SK-MEL-5 (cell line): ENCODE data around the genes OMD and ZNF484.

DNA sequence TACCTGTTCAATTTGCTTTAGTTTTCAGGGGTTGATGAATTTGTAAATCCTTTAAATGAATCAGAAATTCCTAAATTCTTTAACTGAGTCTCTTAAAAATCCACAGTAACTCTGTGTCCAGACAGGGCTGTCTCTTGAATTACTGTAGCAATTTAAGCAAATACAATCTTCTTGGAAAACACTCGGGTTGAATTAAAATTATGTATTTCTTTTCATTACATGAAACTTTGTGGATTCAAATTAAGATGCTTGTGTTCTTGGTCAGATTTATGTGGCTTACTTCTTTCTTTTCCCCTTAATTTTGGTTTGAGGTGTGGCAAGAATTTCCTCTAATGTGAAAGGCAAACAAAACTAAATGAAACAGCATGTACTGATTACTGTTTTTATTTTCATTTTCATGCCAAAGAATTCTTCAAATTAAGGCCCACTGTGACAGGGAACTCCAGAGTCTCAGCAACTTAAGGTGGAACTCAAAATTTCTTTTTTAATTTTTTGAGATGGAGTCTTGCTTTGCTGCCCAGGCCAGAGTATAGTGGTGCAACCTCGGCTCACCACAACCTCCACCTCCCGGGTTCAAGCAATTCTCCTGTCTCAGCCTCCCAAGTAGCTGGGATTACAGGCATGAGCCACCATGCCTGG is at the start of gene OMD:
Gene OMD (minus strand): TSS at position 273 of the 639 bp plus-strand sequence.
RAMPAGE:
- cytosol, long total RNA, result no peak
- long total RNA, result no peak
- nucleus, long total RNA, result no peak

DNA sequence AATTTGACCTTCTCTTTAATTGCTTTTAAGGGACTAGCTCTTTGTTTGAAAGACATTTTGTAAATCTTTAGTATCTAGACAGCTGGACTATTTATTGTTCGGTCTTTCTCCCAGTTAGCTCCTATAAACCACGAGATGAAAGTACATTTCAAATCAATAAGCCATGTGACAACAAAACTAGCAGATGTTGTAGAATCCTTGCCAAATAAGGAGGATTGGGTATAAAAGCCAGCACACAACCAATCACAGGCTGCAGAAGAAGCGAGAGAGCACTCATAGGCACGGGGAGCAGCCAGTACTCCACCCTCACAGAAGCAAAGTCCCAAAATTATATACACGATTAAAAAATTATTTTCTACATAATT is 8.1 kb upstream of the OMD start:
RAMPAGE:
- cytosol, long total RNA, result no peak
- long total RNA, result no peak
- nucleus, long total RNA, result no peak

DNA sequence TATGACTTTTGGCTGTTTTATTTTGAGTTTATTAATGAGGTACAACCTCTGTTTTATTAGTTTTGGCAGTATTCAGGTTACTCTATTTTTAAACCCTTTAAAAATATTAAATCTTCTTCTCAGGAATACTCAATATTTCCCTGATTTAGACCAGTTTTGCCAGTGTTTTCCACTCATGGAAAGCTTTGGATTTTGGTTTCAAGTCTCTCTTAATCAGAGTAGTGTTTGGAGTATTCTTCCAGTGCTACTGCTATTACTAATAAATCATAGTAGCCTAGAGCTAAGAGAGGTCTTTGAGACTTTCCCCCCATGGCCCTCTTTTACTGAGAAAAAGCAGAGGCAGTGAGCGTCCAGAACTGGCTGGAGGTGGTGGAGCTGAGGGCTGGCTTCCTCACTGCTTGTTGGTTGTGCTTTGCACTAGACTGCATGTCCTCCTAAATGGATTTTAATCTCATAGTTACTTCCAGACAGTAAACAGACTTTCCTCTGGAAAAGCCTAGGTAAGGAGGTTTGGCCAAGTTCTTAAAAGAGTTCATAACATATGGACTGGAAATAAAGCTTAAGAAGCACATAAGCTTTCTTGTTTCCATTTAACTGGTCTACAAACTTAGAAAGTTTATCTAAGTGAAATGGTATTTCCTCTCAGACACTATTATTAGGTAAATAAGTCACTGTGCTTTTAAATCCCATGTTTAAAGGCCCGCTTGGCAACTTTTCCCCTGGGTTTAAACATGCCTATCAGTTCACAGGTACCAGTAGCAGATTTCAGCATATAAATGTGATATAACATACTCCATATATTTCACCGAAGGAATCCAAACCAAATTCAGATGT is 55.6 kb downstream of the ECM2 start:
RAMPAGE:
- cytosol, long total RNA, result no peak
- long total RNA, result no peak
- nucleus, long total RNA, result no peak

DNA sequence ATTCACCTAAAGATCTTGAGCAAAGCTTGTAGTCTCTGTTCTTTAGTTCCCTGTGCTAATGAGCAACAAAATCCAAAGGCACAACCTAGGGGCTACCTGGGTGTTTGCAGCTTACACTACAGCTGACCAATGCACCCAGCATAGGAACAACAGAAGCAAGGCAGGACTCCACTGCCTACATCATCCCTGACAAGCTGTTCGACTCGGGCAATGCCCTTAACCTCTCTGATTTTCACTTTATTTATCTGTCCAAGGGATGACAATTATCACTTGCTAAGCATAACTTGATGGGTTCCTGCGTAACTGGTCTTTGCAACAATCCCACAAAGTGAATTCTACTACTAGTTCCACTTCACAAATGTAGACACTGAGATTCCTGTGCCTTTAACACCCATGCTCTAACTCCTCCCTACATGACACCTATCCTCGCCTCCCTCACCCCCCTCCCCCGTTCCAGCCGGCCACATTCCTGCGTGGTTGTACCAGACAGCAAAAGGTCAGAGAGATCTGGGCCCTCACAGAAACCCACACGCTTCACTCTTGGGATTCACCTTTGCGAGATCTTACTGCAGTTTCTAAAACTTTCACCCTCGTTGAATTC is 1.1 kb downstream of the IPPK start:
RAMPAGE:
- cytosol, long total RNA, result no peak
- long total RNA, result no peak
- nucleus, long total RNA, result no peak

GRCh38 chr9:92728873-92729945 is 35.4 kb downstream of the BICD2 start:
RAMPAGE:
- cytosol, long total RNA, result no peak
- long total RNA, result no peak
- nucleus, long total RNA, result no peak

RAMPAGE:
- cytosol, long total RNA, result no peak
- long total RNA, result start-site peak on the minus strand at chr9:92878016-92878042, 64 and 69 reads in 2 replicates
- nucleus, long total RNA, result no peak
These were observed at the start of gene ZNF484 for GRCh38 chr9:92877450-92878320. TSS of gene ZNF484 (minus strand) at chr9:92878038.

DNA sequence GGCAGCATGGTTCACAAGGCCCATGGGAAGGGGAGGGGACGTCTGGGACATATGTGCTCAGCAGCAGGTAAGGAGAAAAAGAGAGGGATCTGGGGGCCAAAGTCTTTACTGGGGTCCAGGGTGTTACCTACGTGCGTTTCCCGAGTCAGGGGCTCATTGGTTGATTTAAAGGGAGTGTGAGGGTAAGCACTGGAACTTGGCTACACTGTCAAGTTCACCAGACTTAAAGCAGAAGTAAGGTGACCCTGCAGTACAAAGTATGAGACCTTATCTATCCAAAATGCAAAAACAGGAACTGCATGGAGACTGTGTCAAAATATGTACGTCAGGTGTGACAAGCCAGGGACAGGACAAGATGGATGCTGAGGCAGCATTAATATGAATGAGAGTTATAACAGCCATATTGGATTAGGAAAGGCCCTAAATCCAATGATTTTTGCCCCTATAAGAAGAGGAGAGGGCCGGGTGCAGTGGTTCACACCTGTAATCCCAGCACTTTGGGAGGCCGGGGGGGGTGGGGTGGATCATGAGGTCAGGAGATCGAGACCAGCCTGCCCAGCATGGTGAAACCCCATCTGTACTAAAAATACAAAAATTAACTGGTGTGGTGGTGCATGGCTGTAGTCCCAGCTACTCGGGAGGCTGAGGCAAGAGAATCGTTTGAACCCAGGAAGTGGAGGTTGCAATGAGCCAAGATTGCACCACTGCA is 15.3 kb upstream of the SUSD3 start:
RAMPAGE:
- cytosol, long total RNA, result no peak
- long total RNA, result no peak
- nucleus, long total RNA, result no peak

DNA sequence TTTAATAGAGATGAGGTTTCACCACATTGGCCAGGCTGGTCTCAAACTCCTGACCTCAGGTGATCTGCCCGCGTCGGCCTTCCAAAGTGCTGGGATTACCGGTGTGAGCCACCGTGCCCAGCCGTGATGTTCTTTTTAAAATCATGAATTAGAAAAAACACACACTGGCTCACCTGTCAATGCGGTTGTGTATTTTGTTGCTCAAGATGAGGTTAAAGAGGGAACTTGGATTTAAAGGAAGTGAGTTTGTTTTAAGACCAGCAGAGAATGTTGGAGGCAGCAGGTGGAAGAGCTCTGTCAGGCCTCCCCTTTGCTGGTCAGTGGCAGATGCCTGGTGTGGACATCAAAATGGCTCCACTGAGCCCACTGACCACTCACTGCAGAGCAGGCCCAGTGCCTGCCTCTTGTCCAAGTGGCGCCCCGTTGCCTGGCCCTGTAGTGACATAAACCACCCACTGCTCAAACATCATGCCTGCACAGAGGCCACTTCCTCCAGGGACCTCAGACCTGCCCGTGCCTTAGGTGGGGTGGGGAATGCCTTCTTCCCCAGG is 39.0 kb downstream of the WNK2 start:
RAMPAGE:
- cytosol, long total RNA, result no peak
- long total RNA, result no peak
- nucleus, long total RNA, result no peak

DNA sequence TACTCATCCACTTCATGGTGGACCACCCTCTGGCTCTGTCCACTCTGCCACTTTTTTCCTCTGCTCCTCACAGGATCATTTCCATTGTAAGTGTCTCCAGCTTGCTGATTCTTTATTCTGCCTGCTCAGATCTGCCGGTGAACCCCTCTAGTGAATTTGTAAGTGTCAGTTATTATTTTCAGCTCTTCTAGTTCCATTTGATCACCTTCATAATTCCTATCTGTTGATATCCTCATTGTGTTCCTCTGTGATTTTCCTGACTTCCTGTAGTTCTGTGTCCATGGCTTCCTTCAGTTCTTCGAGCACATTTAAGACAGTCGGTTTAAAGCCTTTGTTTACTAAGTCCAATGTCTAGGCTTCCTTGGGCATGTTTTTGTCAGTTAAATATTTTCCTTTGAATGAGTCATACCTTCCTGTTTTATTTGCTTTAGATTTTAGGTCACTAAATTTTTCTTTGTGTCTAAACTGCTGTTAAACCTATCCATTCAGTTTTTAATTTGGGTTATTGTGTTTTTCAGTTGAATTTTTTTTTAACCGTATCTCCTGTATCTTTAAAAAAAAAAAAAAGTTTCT is 129.0 kb downstream of the WNK2 start:
RAMPAGE:
- cytosol, long total RNA, result no peak
- long total RNA, result no peak
- nucleus, long total RNA, result no peak

RAMPAGE:
- cytosol, long total RNA, result no peak
- long total RNA, result no peak
- nucleus, long total RNA, result no peak
These were observed 632 bp upstream of the PHF2 start for GRCh38 chr9:93575673-93576230.

DNA sequence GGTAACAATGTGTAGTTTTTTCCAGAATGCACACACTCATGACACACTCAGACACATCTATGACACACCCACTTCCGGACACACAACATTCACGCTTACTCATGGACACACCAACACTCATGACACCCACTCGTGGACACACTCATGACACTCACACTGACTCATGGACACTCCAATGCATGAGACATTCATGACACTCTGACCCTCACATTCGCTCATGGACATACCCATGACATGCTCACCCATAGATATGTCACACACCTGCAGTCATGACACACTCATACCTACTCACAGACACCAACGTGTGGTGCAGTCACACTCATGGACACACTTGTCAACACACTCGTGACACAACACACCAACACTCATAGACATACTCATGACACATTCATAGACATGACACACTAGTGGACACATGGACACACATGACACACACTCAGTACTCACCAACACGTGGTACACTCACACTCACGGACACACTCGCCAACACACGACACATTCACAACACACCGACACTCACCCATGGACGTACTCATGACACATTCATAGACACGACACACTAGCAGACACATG is 73.2 kb downstream of the PHF2 start:
RAMPAGE:
- cytosol, long total RNA, result no peak
- long total RNA, result no peak
- nucleus, long total RNA, result no peak

GRCh38 chr9:94182233-94182898 is 76.7 kb upstream of the ZNF169 start:
RAMPAGE:
- cytosol, long total RNA, result no peak
- long total RNA, result no peak
- nucleus, long total RNA, result no peak

DNA sequence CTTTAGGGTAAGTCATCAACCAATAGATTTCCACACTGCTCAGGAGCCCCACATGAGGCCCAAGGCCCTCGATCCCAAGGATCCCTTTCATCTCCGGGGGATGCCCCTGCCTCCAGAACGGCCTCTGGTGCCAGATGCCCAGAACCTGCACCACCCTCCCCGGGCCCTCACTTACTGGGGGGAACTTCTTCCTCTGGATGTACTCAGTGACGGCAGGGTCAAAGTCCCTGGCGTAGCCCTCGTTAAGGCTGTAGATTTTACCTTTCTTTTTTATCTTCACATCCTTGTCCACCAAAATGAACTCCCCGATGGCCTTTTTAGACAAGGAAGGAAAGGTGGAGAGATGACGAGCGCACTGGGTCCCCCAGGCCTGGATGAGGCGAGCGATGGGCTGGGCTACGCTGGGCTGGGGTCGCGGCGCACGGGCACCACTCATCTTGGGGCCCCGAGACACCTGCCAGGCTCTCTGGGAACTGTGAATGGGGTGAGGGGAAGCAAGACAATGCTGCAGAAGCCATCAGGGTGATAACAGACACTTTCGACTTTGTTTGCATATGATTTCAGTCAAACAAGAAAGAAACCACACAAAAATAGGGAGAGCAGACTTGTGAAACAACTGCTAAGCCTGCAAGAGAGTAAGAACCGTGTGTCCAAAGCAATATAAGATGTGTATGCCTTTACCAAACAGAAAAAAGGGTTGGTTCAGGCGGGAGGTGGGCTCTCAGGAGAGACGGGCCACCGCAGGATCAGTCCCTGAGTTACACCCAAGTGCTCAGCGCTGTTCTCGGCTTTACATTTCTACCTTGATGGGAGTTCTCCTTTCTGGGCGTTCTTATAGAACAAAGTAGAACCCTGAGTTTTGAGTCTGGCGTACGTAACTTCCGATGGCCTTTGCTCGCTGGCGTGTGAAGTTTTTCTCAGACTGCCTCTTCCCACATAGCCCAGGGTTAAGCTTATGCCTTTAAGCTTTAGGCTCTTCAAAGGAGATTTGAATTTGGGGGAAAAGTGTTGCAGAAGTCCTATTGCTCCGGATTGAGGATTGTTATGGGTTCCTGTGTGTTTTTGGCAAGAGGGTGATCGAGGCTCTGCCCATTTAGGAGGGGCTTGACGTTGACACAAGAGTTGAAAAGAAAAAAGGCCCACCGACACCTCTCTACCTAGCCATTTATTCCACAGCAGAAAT is 13.4 kb upstream of the FBP2 start:
RAMPAGE:
- cytosol, long total RNA, result no peak
- long total RNA, result no peak
- nucleus, long total RNA, result no peak

DNA sequence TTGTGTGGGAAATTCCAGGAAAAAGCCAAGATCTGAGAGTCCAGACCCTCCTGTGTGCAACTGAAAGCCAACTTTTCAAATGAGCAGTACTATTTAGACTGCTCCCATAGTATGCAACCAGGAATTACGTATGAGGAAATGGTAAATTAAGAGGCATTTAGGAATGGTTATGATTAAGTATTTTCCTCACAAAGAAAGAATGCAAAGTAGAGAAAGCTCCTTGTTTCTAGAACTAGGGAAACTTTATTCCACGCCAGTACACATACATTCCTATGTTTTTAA is 55.9 kb downstream of the AOPEP start:
RAMPAGE:
- cytosol, long total RNA, result no peak
- long total RNA, result no peak
- nucleus, long total RNA, result no peak

DNA sequence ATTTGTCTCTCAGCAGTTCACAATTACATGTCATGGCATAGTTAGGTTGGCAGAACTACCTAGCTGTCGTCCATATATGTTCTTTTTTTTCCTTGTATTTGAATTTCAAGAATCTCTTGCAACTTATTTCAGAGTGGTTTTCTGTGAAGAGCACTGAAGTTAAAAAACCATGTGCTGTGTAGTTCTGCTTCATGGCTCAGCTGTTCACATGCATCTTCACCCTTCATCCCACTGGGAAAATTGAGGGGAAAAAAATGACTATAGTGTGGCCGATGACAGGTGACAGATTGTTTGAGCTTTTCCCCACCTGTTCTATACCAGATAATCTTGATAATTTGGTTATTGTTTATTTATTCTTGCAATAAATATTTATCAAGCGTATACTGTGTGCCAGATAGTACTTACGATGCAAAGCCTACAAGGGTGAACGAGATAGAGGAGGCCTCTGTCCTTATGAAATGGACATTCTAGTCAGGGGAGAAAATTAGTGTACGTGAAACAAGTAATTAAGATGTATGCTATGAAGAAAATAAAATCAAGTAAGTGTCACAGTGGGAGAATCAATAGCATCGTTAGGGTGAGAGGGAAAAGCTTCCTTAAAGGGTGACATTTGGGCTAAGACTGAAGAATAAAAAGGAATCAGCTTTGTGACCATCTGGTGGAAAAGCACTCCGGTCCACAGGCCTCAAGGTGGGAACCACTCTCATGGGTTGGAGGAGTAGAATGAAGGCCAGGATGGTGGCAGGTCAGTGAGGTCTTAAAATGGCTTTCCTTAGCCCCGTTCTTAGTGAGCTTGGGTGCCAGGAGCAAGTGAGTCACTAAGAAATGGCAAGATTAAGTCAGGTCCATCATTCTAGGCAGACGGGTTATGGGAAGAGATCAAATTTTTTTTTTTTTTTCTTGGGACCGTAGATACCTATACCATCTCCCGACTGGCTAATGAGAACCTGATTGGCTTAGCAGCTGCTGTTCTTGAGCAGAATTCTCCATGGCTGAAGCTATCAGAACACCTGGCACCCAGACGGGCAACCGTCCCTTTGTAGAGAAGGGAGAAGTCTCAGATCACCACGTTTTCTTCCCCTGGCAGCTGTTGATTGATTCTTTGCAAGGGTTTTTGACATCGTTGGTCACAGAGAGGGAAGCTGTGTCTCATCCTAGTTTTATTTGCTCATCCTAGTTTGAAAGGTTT is 78.2 kb downstream of the AOPEP start:
RAMPAGE:
- cytosol, long total RNA, result no peak
- long total RNA, result no peak
- nucleus, long total RNA, result no peak

DNA sequence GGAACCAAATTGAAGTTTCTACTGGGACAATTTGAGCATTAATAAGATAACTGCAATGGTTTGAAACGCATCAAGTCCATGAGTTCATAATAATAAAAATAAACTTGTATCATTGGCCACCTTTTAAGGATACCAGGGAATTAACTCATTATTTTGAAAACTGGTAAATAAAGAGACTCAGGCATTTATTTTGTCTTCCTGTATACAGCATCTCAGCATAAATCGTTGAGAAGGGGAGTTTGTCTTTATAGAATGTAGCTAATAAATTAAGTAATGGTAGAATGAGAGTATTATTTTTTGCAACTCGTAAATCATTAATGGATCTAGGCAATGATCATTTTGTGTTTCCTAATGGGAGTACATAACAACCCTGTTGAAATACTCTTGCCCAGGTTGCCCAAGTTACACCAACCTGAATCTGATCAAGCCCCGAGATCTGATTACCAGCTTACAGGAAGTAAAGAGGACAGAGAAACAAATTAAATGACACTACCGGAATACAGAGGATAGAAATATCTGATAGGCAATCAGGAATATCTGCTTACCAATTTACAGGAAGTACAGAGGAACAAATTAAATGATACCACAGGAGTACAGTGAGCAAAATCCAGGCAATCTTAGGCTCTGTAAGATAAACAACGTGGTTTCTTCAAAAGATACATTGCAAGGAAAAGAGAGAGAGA is 107.3 kb downstream of the AOPEP start:
RAMPAGE:
- cytosol, long total RNA, result no peak
- long total RNA, result no peak
- nucleus, long total RNA, result no peak

GRCh38 chr9:94870812-94871518 is 144.5 kb downstream of the AOPEP start:
RAMPAGE:
- cytosol, long total RNA, result no peak
- long total RNA, result no peak
- nucleus, long total RNA, result no peak

DNA sequence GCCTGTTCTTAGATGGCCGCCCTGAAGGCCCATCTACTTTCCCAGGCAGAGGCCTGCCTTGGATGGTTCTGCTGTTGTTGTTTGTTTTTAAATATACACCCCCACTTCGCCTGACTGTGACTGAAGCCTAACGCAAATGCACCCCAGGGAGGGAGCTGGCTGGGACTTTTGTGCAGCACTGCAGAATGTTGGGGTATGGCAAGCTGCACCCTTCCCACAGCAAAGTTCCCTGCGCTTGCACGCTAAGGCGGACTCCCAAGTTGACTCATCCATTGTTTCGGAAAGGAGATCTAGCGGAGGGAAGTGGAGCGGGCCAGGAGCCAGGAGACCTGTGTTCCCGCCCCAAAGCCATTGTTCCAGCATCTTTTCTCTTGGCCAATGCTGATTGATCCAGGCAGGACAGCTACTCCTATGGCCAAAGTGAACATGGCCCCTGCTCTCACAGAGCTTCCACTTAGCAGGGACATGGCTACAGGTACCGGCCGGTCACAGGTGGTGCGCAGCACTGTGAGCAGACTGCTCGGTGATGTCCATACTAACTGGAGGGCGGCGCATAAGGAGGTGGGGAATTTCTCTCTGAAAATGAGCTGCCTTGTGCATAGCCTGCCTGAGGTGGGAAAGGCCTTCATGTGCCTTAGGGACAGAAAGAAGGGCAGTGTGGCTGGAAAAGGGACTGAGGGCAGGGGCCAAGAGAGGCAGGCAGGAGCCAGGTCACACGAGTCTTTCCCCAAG is 203.0 kb downstream of the AOPEP start:
RAMPAGE:
- cytosol, long total RNA, result no peak
- long total RNA, result no peak
- nucleus, long total RNA, result no peak

DNA sequence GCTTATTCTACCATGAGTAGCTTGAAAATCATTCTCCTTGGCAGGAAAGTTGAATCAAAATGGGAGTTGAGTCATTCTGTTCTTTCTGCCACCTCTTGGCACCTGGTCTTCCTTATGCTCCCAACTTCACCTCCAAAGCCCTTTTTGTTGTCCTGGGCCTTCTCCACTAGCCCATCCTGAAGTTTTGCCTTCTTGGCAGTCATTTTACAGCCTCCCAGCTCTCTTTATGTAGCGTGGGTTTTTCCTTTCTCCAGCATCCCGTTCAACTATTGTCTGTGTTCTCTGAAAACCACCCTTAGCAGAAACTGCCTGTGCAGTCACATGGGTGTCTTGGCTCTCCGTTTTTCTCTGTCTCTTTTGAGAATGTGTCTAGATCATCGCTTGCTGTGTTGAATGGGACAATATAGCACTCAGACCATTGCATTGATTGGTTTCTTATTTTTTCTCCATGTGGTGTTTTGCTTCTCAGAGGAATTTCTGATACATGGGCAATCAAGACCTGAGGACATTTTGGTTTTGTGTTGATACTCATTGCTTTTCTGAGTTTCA is 222.3 kb downstream of the AOPEP start:
RAMPAGE:
- cytosol, long total RNA, result no peak
- long total RNA, result no peak
- nucleus, long total RNA, result no peak

GRCh38 chr9:94950110-94950845 is 223.8 kb downstream of the AOPEP start:
RAMPAGE:
- cytosol, long total RNA, result no peak
- long total RNA, result no peak
- nucleus, long total RNA, result no peak